Measurements from ENCODE around the gene CDH7.

GRCh38 chr18:62715994-62716517 is 715 bp downstream of the PHLPP1 start:
- PRO-cap, 3 experiments = peak in 1 of 3 experiments; most common plus-strand start chr18:62716399 (in 1); most common minus-strand start chr18:62716219 (in 1)
- RAMPAGE, long total RNA = no peak

GRCh38 chr18:63099780-63100084 is 219.8 kb downstream of the BCL2 start:
- PRO-cap, 3 experiments = no peak in any of the 3 experiments
- RAMPAGE, long total RNA = no peak

GRCh38 chr18:63301216-63302058 is 18.1 kb downstream of the BCL2 start:
- PRO-cap, 3 experiments = no peak in any of the 3 experiments
- RAMPAGE, long total RNA = no peak

GRCh38 chr18:63316728-63317563 is 2.6 kb downstream of the BCL2 start:
- PRO-cap, 3 experiments = no peak in any of the 3 experiments
- RAMPAGE, long total RNA = no peak

DNA sequence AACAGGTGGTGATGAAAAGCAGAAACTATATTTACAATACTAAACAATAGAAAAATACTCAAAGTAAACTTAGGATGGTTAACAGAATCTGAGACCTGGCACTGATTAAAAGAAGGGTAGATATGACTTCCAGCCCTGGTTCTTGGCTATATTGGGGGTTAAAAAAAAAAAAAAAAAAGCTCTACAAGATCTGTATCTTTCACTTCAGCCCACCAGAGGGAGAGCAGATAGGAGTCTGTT is 777.8 kb downstream of the SERPINB8 start:
- PRO-cap, 3 experiments = no peak in any of the 3 experiments
- RAMPAGE, long total RNA = no peak

GRCh38 chr18:65750130-65751323 is at the start of gene CDH7:
Gene CDH7 (plus strand): TSS chr18:65751012.
- PRO-cap, 3 experiments = peak in 3 of 3 experiments; most common plus-strand start chr18:65750533 (in 2); most common minus-strand start chr18:65750813 (in 3)
- RAMPAGE, long total RNA = no peak

GRCh38 chr18:67515608-67516459 is 686 bp downstream of the DSEL start:
- PRO-cap, 3 experiments = peak in 2 of 3 experiments; most common plus-strand start chr18:67516105 (in 2)
- RAMPAGE, long total RNA = no peak

DNA sequence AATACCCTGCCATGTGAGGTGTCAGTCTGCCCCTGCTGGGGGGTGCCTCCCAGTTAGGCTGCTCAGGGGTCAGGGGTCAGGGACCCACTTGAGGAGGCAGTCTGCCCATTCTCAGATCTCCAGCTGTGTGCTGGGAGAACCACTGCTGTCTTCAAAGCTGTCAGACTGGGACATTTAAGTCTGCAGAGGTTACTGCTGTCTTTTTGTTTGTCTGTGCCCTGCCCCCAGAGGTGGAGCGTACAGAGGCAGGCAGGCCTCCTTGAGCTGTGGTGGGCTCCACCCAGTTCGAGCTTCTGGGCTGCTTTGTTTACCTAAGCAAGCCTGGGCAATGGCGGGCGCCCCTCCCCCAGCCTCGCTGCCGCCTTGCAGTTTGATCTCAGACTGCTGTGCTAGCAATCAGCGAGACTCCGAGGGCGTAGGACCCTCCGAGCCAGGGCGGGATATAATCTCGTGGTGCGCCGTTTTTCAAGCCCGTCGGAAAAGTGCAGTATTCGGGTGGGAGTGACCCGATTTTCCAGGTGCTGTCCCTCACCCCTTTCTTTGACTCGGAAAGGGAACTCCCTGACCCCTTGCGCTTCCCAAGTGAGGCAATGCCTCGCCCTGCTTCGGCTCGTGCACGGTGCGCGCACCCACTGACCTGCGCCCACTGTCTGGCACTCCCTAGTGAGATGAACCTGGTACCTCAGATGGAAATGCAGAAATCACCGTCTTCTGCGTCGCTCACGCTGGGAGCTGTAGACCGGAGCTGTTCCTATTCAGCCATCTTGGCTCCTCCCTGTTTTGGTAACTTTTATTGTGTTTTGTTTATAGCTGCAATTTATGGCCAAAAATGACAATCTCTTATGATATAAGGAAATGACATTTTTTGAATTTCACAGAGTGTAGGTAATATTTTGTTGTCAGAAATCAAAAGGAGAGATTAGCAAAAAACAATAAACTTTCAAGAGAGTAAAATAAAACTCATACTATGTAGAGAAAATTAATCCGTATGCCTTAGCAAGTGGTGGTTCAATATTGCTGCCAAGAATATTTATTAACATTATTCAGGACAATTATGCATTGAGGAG is 7.5 kb upstream of the CCDC102B start:
- PRO-cap, 3 experiments = no peak in any of the 3 experiments
- RAMPAGE, long total RNA = no peak

DNA sequence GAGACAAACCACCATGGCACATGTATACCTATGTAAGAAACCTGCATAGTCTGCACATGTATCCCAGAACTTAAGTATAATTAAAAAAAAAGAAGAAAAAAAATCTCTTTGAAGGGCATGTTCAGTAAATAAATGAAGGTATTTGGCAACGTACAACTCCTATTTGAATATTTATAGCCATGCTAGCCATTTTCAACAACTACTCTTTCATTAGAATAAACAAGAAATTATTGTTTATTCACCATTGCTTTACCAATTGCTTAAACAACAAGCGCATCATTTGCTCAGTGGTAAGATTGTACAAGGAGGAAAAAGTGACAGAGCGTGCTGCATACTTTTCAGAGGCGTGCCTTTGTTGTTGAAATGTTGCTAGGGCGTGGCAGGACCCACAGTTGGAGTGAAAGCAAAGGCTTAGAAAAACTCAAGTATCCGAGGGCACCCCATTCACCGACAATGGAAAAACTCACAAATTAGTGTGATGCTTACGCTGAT is 37.5 kb upstream of the RTTN start:
- PRO-cap, 3 experiments = no peak in any of the 3 experiments
- RAMPAGE, long total RNA = no peak

- PRO-cap, 3 experiments = no peak in any of the 3 experiments
- RAMPAGE, long total RNA = no peak
Observed at GRCh38 chr18:70285410-70285793, 3.4 kb upstream of the SOCS6 start.

GRCh38 chr18:70334844-70335608 is 46.2 kb downstream of the SOCS6 start:
- PRO-cap, 3 experiments = no peak in any of the 3 experiments
- RAMPAGE, long total RNA = no peak

GRCh38 chr18:70658847-70659404 is 370.1 kb downstream of the SOCS6 start:
- PRO-cap, 3 experiments = no peak in any of the 3 experiments
- RAMPAGE, long total RNA = no peak

DNA sequence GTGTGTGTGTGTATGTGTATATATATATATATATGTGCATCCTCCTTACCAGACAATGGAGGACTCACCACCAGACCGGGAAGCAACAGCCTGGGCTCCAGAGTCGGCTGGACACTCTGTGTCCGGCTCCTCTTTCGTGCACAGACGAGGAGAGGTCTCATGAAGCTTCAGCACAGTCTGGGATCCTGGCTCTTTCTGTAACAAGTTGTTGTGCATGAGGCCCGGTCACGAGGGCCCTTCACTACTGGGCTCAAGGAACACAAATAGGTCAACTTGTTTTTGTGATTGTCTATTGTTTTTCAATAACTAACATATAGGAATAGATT is 965.4 kb downstream of the CBLN2 start:
- PRO-cap, 3 experiments = no peak in any of the 3 experiments
- RAMPAGE, long total RNA = no peak

DNA sequence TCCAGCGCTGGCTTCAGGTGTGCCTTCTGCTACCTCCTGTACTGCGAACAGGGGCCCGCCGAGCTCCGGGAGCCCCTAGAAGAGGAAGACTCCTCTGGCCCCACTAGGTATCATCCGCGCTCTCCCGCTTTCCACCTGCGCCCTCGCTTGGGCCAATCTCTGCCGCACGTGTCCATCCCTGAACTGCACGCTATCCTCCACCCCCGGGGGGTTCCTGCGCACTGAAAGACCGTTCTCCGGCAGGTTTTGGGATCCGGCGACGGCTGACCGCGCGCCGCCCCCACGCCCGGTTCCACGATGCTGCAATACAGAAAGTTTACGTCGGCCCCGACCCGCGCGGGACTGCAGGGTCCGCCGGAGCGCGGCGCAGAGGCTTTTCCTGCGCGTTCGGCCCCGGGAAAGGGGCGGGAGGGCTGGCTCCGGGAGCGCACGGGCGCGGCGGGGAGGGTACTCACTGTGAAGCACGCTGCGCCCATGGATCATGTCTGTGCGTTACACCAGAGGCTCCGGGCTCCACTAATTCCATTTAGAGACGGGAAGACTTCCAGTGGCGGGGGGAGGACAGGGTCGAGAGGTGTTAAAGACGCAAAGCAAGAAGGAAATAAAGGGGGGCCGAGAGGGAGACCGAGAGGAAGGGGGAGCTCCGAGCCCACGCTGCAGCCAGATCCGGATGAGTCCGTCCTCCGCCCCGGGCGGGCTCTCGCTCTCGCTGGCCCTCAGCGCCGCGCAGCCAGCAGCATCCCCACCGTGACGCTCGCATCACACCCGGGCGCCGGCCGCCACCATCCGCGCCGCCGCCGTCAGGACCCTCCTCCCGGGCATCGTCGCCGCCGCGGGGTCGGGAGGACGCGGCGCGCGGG is 748 bp downstream of the NETO1 start:
- PRO-cap, 3 experiments = no peak in any of the 3 experiments
- RAMPAGE, long total RNA = no peak

- PRO-cap, 3 experiments = no peak in any of the 3 experiments
- RAMPAGE, long total RNA = no peak
Observed at GRCh38 chr18:73691101-73691552, 456.5 kb downstream of the FBXO15 start.

DNA sequence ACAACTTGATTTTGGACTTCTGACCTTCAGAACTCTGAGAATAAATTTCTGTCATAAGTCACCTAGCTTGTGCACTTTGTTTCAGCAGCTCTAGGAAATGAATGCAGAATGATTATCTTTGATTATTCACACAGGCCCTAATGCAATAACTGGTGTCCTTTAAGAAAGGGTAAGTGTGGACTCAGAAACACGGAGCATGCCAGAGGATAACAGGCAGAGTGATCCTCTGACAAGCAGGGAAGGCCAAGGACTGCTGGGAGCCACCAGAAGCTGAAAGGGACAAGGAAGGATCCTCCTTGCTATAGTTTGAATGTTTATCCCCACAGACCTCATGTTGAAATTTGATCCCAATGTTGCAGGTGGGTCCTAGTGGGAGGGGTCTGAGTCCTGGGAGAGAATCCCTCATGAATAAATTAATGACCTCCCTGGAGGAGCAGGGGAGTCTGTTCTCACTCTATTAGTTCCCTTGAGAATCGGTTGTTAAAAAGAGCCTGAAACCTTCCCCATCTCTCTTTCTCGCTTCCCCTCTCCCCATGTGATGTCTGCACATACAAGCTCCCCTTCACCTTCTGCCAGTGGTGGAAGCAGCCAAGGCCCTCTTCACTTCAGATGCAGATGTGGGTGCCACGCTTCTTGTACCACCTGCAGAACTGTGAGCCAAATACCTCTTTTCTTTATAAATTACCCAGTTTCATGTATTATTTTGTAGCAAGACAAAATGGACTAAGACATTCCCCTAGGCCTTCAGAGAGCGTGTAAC is 124.4 kb downstream of the FBXO15 start:
- PRO-cap, 3 experiments = no peak in any of the 3 experiments
- RAMPAGE, long total RNA = no peak

GRCh38 chr18:74064365-74064831 is 83.2 kb downstream of the FBXO15 start:
- PRO-cap, 3 experiments = no peak in any of the 3 experiments
- RAMPAGE, long total RNA = no peak

DNA sequence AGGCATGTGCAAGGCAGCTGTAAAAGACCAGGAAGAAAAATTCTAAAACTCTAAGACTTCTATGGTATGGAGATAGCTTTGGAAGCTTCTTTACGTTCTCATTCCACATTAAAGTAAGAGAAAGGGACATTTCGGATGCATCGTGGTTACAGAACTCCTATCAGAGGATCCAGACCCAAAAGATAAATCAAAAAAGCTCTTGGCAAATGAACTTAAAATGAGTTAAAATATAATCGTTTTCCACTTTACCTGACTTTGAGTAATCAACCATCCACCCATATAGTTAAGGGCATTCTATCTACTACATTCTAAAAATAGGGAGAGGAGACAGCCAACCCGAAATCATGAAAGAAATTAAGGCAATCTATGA is 50.2 kb downstream of the CYB5A start:
- PRO-cap, 3 experiments = no peak in any of the 3 experiments
- RAMPAGE, long total RNA = no peak

GRCh38 chr18:74513356-74514287 is 17.5 kb downstream of the CNDP2 start:
- PRO-cap, 3 experiments = no peak in any of the 3 experiments
- RAMPAGE, long total RNA = no peak

GRCh38 chr18:74868456-74868829 is 270.8 kb downstream of the ZNF407 start:
- PRO-cap, 3 experiments = no peak in any of the 3 experiments
- RAMPAGE, long total RNA = no peak